Sigmoid colon (tissue), 4 donors: ENCODE measurements around a stretch of chr10.

DNA sequence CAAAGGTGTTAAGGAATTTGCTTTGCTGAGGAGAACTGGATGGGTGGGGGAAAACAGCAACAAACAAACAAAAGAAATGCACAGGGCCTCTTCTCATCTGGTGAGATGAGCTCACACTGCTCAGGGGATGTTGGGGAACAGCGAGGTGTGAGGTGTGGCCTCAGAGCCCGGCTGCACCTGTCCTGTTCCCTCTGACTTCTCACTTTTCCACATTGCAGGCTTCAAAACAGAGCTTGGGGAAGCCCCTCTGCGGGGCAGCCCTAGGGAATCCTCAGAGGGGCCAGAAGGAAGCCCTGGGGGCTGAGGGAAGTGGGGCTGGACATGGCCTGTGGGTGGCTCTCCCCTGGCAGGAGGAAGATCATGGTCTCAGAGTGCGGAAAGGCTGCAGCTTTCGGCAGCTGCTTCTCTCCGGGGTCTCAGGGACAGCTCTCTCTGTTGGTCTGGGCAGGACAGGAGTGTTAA lies 27.2 kb downstream of the SPOCK2 start:
- PRO-cap, result no peak
- RAMPAGE, long total RNA, 4 experiments, result no peak in any of the 4 experiments

GRCh38 chr10:72076878-72077422 lies 11.4 kb downstream of the SPOCK2 start:
- PRO-cap, result no peak
- RAMPAGE, long total RNA, 4 experiments, result no peak in any of the 4 experiments

GRCh38 chr10:72106309-72106654 lies 17.9 kb upstream of the SPOCK2 start:
- PRO-cap, result no peak
- RAMPAGE, long total RNA, 4 experiments, result no peak in any of the 4 experiments

- PRO-cap, result no peak
- RAMPAGE, long total RNA, 4 experiments, result no peak in any of the 4 experiments
These were observed 35.3 kb upstream of the SPOCK2 start for GRCh38 chr10:72123717-72124027.

DNA sequence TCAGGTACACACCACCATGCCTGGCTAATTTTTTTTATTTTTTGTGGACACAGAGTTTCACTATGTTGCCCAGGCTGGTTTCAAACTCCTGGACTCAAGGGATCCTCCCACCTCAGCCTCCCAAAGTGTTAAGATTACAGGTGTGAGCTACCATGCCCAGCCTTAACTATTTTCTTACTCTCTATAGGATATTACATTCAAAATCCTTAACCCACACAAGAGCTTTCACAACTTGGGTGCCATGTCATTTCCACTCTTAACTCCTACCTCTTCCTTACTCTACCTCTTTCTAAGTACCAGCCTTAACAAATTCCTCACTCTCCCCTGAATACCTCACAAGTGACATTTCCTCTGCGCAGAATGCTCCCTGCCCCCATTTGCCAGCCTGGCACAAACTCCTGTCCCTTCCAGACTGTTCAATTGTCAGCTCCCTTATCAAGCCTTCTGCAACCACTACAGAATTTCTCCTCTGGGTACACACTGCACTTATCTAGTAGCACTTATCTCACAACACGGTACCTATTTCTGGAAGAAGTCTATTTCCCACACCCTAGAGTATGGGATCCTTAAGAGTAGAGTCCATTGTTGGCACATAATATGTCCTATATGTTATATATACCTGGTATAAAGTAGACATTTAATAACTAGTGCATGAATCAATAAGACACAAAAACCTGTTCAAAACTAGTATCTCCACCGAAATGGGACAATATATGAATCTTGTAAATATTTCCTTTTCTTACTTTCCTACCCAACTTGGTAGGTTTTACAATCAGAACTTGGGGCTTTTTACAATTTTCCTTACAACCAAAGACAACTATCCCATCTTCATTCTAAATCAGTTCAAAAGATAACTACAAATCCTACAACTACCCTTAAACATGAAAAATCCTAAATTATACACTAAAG lies 39.1 kb upstream of the ANAPC16 start:
- PRO-cap, result no peak
- RAMPAGE, long total RNA, 4 experiments, result no peak in any of the 4 experiments

GRCh38 chr10:72212952-72213501 lies 2.8 kb upstream of the ANAPC16 start:
- PRO-cap, result no peak
- RAMPAGE, long total RNA, 4 experiments, result no peak in any of the 4 experiments

GRCh38 chr10:72235765-72236494 lies 19.9 kb upstream of the ASCC1 start:
- PRO-cap, result no peak
- RAMPAGE, long total RNA, 4 experiments, result no peak in any of the 4 experiments

DNA sequence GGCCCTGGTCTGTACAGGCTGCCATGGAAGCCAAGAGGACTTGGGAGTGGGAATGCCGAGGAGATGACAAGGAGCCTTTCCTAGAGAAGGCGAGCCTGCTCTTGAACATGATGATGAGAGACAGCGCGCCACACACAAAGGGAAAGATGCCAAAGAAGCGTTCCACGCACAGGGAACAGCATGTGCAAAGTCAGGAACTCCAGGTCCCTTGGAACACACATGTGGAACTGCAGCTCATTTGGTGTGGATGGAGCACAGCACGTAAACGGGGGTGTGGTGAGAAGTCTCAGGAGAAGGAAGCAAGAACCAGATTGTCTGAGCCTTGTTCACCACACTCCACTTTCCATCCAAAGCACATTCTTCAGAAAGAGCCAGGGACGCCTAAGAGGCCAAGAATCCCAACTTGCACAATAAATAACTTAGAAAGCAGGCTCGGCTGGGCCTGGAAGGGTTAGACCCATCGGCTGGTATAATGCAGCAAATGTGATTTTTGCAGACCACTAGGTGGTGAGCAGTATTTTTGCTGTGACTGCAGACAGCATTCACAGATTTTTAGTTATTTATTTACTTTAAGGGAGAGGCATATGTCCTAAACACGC lies 27.7 kb upstream of the ASCC1 start:
- PRO-cap, result no peak
- RAMPAGE, long total RNA, 4 experiments, result no peak in any of the 4 experiments

- PRO-cap, result no peak
- RAMPAGE, long total RNA, 4 experiments, result no peak in any of the 4 experiments
These were observed 10.2 kb upstream of the DDIT4 start for GRCh38 chr10:72263432-72263975.

DNA sequence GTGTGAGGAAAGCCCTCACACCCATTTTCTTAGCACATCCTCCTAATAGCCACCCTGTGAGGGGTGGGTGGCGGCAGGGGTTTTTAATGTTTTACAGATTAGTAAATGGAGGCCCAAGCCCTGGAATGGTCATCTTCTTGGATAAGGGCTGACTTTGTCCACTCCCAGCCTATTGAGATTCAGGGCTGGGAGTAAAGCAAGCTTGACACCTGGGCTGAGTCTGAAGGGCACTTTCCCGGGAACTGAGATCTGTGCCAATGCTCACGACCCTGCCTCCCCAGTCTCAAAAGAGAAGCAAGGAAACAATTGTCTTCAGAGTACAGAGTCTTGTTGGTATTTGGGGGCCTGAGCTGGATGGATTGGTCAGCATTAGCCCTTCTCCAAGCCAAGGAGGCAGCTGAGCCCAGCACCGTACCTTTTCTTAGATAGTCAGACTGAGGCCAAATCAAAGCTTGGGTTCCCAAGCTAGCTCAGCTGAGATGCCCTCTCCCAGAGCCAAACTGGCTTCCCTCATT lies 3.6 kb downstream of the DDIT4 start:
- PRO-cap, result no peak
- RAMPAGE, long total RNA, 4 experiments, result no peak in any of the 4 experiments

- PRO-cap, result no peak
- RAMPAGE, long total RNA, 4 experiments, result no peak in any of the 4 experiments
These were observed 36.4 kb downstream of the DNAJB12 start for GRCh38 chr10:72318292-72318811.

GRCh38 chr10:72332010-72332804 lies 22.5 kb downstream of the DNAJB12 start:
- PRO-cap, result no peak
- RAMPAGE, long total RNA, 4 experiments, result no peak in any of the 4 experiments

- PRO-cap, result no peak
- RAMPAGE, long total RNA, 4 experiments, result no peak in any of the 4 experiments
These were observed 9.5 kb upstream of the DNAJB12 start for GRCh38 chr10:72364187-72364693.

- PRO-cap, result no peak
- RAMPAGE, long total RNA, 4 experiments, result no peak in any of the 4 experiments
These were observed 10.8 kb upstream of the MICU1 start for GRCh38 chr10:72636674-72637127.

GRCh38 chr10:72693200-72693838 lies 1.4 kb downstream of the MCU start:
- PRO-cap, result no peak
- RAMPAGE, long total RNA, 4 experiments, result no peak in any of the 4 experiments

DNA sequence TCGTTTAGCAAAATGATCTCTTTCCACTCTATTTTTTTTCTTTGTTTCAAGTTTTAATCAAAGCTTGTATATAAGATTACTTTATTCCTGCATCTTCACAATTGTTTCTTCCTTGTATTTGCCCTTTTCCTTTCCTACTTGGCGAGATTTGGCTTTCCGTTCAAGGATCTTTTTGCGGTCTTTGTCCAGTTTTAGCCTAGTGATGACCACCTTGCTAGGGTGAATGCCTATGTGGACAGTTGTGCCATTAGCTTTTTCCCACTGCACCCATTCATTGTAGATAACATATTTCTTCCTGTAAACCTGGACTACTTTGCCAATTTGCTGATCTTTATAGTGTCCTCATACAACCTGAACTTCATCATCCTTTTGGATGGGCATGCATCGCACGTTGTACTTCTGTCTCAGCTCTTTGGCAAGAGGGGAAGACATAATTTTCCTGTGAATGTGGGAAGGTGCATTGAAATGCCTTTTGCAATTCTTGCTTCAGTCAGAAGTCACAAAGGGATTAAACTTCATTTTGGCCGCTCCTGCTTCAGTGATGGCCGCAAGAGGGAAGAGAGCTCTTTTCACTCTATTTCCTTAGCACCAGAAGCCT lies 8.4 kb upstream of the ANXA7 start:
- PRO-cap, result no peak
- RAMPAGE, long total RNA, 4 experiments, result no peak in any of the 4 experiments

DNA sequence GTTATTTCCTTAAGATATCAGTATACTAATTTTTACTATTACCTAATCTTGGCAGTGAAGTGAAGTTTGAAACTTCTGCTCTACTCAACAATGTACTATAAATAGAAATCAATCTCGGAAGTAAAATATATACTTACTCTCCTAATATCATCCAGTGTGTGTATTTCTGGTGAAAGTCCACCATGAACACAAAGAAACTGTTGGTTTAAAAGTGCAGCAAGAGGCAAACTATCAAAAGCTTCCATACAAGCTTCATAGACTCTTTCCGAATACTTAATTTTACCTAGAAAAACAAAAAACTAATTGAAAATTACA lies 24.5 kb downstream of the PPP3CB start:
- PRO-cap, result no peak
- RAMPAGE, long total RNA, 4 experiments, result no peak in any of the 4 experiments

- PRO-cap, result unidirectional peak, minus-strand start at chr10:73576337
- RAMPAGE, long total RNA, 4 experiments, result start-site peak on the minus strand in 1 of 4 experiments, at chr10:73576316-73576328 at its widest, 28 reads per replicate
These were observed 15.1 kb downstream of the USP54 start for GRCh38 chr10:73575491-73576971.

DNA sequence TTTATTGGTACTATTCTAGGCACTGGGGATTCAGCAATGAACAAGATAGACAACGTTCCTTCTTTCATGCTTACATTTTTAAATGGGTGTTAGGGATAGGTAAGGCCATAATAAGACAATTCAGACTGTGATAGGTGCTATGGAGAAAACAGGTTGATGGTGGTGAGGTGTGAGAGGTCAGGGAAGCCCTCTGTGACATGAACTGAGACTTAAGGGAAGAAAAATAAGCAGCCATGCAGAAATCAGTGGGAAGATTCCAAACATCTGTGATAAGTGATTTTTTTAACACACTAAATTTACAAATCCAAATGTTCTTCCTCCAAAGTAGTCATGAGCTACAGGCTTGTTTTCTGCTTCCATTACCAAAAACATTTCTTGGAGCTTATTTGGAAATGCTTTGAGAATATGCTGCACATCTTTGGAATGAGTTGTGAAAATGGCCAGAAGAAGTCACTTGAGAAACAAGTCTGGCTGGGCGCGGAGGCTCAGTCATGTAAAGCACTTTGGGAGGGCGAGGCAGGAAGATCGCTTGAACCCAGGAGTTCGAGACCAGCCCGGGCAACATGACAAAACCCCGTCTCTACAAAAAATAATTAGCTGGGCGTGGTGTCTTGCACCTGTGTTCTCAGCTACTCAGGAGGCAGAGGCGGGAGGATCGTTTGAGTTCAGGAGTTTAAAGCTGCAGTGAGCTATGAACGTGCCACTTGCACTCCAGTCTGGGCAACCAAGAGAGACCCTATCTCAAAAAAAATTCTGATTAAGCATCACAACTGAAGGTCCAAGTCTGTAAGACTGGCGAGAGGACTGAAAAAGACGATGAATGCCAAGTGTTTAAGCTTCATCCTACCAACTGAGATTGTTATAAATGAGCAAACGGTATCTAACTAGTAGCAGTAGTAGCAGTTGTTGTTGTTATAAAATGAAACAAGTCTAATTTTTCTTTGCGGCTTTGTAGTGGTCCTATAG lies 922 bp upstream of the CHCHD1 start:
- PRO-cap, result no peak
- RAMPAGE, long total RNA, 4 experiments, result no peak in any of the 4 experiments

DNA sequence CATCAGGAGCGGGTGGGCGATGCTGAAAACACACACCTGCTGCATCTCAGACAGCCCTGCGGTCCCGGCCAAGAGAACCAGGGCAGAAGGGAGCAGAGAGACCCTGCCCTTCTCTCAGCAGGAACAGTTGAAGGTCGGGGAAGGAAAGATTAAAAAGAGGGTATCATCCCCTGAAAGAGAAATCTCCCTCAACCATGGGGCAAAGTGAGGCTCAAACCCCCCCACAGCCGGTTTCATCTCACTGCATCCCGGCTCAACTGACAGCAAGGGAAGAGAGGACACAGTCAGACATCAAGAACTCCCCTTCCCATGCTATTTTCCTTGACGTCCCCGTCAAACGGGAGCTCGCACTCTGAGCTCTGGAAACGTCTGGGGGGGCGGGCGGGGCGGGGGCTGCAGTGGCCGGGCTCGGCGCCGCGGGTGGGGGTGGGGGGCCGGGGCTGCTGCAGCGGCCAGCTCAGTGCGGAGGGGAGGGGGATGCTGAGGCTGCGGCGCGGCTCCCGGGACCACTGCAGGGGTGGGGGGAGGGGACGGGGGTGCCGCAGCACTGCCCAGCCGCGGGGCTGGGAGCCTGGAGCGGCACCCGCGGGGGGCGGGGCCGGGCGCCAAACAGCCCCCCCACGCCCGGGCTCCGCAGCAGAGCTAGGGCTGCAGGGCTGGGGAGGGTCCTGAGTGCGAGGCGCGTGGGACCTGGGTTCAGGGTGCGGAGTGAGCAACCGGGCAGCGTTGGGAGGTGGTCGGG lies 830 bp downstream of the CAMK2G start:
- PRO-cap, result no peak
- RAMPAGE, long total RNA, 4 experiments, result no peak in any of the 4 experiments